ENCODE results near the genes AKR1B1 and BPGM.

DNA sequence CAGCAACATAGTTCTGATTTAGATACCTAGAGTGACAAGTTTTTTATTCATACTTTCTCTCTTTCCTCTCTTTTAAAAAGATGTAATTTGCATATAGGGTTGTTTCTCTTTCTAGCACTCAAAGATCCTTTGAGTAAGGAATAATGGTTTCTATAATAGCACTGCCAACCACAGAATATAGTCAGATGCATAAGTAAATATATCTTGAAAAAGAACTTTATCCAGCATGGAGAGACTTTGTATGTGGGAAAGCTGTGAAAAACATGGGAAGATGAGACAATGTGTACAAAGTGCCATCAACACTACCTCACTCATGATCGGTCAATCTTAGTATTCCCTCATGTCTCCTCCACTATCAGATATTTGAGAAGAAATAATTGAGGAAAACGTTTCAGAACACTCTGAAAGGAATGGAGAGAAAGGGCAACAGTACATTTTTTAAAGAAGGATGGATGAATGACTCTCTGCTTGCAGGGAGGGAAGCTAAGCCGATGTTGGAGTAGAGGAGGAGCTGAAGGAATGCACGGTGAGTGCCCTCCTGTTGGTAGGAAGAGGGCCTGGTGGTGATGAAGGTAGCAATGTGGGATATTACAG, 163.6 kb downstream of the EXOC4 start:
- RRBS, 2 experiments = no CpG with 5 or more reads among the region's 4 CpGs

DNA sequence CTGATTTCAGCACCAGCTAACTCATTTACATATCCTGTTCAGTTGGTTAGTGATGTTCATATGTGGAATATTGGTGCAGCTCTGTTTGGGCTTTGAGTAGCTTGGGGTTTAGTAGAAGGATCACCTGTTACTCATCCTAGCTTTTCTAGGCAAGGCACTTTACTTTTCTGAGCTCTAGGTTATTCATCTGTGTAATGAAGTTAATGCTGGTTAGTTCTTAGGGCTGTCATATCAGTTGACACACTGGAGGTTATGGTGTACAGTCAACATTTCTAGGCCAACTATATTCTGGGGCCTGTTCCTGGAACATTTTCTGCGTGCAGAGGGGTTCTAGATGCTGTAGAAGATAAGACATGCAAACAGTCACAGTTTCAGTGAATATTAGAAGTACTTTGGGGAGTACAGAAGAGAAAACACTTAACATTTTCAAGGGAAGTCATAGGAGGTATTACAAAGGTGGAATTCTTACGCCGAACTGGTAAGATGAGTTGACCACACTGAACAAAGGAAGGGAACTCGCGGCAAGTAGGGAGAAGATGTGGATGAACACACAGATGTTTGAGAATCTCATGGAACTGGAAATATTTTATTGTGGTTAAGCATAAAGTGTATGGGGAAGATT, 238.6 kb downstream of the EXOC4 start:
- RRBS, 2 experiments = no CpG with 5 or more reads among the region's 5 CpGs

DNA sequence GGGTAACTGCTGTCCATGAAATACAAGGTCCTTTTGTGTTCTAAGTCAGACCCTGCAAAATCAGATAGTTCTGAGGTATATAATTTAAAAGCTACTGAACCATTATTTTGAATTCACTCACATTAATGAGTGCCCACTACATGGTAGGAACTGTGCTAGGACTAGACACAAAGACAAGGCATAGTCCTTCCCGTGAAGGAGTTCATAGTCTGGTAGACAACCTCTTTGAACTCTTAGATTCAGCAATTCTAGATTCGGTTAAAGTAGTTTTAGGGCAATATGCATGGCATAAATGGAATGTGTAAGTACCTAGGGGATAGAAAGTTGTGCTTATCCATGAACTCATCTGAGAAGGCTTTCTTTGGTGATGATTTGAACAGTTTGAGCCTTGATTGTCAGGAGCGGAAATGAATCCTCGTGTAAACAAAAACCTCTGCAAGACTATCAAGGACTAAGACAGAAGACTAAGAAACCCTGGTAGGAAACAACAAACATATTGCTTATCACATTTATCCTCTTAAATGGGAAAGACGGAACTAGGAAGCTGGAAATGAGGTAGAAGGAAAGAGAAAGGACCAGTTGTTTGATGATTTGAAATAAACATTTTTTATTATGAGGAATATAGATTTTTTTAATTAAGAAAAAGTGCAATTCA, 359.3 kb upstream of the LRGUK start:
- RRBS, 2 experiments = no CpG with 5 or more reads among the region's 5 CpGs

DNA sequence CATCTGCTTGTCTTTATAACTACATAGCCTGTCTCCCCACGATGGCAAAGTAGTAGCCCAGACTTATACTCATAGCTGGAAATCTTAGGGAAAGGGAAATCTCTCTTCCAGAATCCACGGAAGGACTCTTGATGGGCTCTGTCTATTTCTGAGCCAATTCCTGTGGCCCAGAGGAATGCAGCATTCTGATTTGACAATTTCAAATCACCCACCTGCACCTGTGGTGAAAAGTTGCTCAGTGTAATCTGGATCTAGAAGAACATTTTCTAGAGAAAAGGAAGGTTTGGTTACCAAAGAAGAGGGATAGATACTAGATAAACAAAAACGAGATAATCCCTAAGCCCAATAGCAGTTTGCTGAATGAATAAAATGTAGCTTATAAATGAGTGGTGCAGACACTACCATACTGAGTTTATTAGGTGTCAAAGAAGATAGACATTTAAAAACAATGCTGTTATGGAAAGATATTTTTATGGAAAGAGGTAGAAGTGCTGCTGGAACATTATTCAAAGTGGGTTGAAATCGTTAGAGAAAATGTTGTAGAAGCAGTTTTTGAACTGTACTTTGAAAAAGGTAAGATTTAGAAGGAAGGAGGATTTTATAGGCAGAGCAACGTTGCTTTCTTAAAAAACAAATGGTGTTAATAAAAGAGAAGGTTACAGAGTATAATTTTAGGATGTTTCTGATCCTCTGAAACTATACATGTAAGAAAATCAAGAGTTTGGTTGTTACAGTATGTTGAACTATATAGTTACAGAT, 100.7 kb upstream of the LRGUK start:
- RRBS, 2 experiments = no CpG with 5 or more reads among the region's 5 CpGs

- RRBS, 2 experiments = no CpG with 5 or more reads among the region's 4 CpGs
Observed at GRCh38 chr7:134278780-134279223, 37.9 kb downstream of the SLC35B4 start.

GRCh38 chr7:134351385-134352067, 34.8 kb upstream of the SLC35B4 start:
- RRBS, 2 experiments = no CpG with 5 or more reads among the region's 8 CpGs

DNA sequence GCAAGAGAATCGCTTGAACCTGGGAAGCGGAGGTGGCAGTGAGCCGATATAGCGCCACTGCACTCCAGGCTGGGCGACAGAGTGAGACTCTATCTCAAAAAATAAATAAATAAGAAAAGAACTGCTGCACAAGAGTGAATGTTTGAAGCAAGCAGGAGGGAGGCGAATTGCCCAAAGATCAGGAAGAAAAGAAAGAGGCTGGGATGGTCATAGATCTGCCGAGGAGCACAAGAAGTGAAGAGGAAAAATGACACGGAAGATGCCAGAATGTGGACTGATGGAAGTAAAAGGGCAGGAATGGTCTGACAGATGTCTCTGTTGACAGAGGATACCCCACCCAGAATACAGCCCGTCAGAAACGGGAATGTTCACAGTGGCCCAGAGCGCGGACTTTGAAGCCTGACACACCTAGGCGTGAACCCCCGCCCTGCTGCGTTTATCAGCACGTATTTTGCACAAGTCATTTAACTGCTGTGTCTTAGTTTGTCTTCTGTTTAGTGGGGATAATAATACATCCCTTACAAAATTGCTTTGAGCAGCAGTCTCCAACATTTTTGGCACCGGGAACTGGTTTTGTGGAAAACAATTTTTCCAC, 27.2 kb downstream of the AKR1B1 start:
- RRBS, 2 experiments = no CpG with 5 or more reads among the region's 17 CpGs

- RRBS, 2 experiments = under 1 to 1% methylated on average over 6 of the region's 49 CpGs
Observed at GRCh38 chr7:134458905-134459612, at the start of gene AKR1B1. TSS of gene AKR1B1 (minus strand) at chr7:134459100.

GRCh38 chr7:134531748-134532702, 4.7 kb downstream of the AKR1B10 start:
- RRBS, 2 experiments = no CpG with 5 or more reads among the region's 4 CpGs

DNA sequence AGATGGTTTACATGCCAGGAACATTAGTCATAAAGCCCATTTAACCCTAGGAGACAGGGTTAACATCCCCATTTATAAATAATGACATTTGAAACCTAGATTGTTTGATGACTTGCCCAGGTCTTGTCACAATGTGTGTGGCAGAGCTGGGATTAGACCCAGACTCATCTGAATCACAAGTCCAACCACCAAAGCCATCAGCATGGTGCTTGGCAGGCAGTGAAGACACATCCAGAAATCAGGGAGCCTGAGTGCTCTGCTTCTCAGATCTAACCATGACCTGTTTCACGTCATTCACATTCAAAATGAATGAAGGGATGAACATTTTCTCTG, 6.1 kb downstream of the AKR1B10 start:
- RRBS, 2 experiments = no CpG with 5 or more reads among the region's 1 CpG

DNA sequence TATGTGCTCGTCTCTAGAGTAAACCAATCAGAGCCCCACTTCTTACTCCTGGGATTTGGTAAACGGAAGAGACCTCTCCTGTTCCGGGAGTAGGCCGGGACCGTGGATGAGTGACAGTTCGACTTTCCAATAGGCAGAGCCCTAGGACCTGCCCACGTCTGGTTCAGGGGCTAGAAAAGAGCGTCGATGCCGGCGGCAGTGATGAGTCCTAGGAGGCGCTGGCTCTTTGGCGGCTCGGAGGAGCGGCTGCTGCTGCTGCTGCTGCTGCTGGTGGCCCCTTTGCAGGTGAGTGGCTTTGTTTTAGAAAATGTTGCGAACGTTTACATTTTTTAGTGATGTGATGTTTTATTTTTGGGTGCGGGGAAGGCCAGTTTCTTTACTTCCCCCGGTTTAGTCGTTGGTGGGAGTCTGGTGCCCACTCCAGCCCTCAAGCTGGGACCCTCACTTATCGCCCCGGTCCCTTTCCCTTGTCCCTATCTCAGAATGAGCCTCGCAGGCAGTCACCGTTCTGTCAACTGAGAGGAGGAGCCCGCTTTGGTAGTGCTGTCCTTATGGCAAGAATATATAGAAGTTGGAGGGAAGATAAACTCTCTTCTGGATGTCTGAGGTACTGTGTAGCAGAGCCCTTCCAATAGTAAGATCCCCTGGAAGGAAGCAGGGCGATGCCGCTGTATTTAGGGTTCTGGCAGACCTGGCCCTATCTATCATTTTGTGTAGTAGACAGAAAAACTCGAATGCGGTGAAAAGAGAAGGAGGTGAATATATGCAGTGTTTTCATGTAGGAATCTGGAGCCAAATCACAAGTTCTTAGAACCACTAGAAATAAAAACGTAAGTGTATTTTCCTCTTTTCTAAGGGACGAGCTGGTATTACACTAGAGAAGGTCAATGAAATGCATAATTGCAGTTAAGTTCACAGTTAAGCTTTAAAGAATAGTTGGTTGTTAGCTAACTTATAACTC, at the start of gene BPGM:
Gene BPGM (plus strand): TSS at position 201 of the 961 bp plus-strand sequence.
- RRBS, 2 experiments = under 1 to 1% methylated on average over 10 of the region's 31 CpGs

GRCh38 chr7:134692648-134692972, 46.0 kb downstream of the BPGM start:
- RRBS, 2 experiments = no CpG with 5 or more reads among the region's 2 CpGs

DNA sequence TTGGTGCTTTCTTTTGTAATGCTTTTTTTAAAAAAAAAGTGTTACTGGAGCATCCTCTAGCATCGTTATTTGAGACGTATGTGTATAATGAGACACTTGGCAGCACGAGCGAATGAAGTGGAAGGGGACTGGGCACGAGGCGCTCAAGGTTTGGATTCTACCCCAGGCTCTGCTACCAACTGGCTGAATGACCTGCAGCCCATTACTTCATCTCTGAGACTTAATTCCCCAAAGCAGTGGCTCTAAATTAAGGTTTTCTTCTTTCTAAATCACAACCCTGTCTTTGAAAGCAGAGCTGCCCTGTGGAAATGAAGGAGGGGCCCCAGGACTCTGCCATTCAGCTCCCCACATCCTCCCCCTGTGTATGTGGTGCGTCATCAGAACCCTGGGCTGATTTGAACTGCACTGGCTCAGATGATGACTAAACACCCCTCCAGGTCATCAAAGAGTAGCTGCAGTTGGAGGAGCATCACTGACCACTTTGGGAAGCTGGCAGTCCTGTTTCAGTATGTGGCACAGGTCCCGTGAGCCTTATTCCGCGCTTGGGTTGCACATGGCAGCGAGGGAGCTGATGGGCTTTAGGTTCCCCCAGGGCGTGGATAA, 46.6 kb downstream of the BPGM start:
- RRBS, 2 experiments = no CpG with 5 or more reads among the region's 12 CpGs

DNA sequence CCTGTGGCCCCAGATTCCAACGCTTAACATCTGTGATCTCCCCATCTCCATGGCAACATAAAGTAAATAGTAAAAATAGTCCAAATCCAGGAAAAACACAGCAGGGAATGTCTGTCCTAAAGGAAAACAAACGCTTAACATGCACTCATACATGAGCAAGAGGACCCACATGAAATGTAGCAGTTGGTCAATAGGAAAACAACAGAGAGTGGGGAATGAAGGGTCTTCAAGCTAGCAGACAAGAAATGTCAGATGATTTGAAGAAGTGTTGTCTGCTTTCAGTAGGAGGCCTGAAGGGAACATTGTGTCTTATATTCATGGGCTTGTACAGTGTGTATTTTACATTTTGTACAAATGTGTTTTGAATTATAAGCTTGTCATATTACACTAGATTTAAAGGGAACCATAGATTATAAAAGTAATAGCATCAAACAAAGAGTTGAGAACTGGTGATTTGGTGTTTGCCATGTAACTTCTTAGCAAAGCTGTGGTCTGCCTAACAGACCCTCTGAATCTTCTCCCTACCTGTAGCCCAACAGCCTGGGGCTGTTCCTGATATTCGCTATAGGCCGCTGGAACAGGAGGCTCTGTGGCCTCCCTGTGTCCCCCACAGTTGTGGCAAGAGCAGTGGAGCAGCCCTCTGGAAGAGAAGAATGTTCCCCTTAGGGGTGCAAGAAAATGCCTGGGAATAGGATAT, 58.7 kb upstream of the CALD1 start:
- RRBS, 2 experiments = no CpG with 5 or more reads among the region's 4 CpGs

DNA sequence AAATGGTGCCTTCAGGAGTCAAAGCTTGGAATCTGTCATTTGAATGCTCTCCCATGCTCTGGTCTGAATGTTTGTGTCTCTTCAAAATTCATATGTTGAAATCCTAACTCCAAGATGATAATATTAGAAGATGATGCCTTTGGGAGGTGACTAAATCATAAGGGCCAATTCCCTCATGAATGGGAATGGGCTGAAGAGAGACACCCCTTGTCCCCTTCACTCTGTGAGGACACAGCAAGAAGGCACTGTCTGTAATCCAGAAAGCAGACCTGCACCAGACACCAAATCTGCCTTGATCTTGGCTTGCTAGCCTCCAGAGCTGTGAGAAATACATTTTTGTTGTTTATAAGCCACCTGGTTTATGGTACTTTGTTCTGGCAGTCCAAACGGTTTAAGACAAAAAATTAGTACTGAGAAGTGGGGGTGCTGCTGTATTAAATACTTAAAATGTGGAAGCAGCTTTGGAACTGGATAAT, 33.3 kb upstream of the CALD1 start:
- RRBS, 2 experiments = no CpG with 5 or more reads among the region's 1 CpG

DNA sequence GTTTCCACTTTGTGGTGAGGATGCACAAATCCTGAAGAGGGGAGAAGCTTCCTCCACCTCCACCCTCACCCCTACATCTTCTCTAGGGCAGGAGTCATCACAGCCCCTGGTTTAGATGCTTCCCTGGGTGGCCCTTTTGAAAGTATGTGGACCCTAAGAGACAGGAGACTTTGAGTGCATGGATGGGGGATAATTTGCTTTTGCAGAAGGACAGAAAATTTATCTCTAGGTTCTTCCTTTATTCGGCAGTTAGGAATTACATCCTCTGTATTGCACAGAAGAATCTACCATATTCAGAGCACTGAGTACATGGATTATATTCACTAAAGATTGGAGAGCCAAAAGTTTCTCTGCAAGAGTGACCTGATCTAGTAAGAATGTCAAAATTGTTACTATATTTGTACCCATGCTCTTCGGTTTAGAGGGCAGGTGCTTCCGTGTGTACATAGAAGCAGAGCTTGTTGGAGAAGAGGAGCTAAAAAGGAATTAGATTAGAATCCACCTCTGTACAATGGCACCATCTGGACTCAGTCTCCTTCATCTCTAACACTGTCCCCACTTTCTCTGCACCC, 8.1 kb downstream of the CALD1 start:
- RRBS, 2 experiments = no CpG with 5 or more reads among the region's 3 CpGs

- RRBS, 2 experiments = no CpG with 5 or more reads among the region's 10 CpGs
Observed at GRCh38 chr7:134792633-134793444, 13.4 kb downstream of the CALD1 start.

GRCh38 chr7:134901381-134902200, 84.7 kb upstream of the AGBL3 start:
- RRBS, 2 experiments = no CpG with 5 or more reads among the region's 6 CpGs

GRCh38 chr7:135150804-135151975, 3.3 kb downstream of the TMEM140 start:
- RRBS, 2 experiments = no CpG with 5 or more reads among the region's 8 CpGs

- RRBS, 2 experiments = no CpG with 5 or more reads among the region's 7 CpGs
Observed at GRCh38 chr7:135160807-135161348, 9.6 kb downstream of the CYREN start.